Diencephalon (tissue), 2 donors: ENCODE measurements around a stretch of chr12.

DNA sequence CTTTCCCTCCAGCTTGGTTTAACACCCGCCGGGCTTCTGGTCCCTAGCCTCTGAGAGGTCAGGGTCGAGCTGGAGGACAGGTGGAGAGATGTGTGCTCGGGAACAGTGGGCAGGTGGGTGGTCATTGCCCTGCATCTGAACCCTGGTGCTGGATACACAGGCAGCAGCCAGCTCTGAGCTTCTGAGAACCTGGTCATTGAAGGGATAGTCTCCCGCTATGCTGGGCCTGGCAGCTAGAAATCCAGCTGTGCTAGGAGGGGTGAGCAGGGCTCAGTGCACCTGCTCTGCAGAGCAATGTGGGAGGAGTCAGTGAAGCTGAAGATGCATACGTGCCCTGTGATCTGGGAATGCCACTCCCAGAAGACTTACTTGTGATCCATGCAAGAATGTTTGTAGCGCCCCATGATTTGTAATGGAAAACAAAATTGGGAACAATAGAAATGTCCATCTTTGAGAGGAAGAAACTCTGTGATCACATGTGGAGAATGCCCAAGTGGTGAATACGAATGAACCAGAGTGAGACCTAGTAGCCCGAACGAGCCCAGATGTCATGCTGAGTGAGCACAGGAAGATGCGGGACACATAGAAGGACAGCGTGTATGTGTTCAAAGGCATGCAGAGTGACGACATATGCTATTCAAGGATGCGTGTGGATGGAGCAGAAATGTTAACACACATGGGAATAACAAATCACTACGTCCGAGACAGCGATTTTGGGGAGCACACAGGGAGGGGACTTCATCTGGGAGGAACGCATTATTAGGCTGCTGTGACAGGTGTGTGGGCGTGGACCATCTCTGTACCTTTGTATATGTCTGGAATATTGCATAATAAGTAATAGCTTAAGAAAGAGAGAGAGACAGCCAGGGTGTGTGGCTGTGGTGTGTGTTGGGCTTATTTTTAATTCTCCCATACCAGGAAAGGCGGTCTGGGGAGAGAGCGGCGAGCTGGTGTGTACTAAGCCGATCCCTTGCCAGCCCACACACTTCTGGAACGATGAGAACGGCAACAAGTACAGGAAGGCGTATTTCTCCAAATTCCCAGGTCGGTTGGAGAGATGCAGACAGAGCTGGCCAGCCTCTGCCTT is 57.4 kb upstream of the TMEM132B start:
- RAMPAGE, long total RNA = no peak

- RAMPAGE, long total RNA = no peak
These were observed 60.1 kb downstream of the TMEM132B start for GRCh38 chr12:125246051-125247002.

- RAMPAGE, long total RNA = no peak
These were observed 466.1 kb downstream of the TMEM132B start for GRCh38 chr12:125652389-125652625.

DNA sequence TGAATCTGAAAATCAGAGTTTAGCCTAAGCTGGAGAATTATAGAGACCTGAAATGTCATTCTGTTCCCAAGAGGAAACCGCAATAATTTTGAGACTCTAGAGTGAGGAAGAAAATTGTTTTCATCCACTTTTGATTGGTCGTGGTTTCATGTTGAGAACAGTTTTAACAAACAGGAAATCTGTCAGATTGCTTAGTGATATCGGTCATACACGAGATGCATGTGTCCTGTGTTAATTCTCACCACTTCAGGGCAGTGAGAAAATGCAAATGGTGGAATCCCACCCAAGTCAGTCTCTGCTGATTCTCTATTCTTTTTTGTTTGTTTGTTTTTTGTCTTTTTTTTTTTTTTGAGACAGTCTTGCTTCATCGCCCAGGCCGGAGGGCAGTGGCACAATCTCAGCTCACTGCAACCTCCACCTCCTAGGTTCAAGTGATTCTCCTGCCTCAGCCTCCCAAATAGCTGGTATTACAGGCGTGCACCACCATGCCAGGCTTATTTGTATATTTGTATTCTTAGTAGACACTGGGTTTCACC is 1498.4 kb upstream of the TMEM132C start:
- RAMPAGE, long total RNA = no peak

- RAMPAGE, long total RNA = no peak
These were observed 1206.7 kb upstream of the TMEM132C start for GRCh38 chr12:127059990-127061017.

- RAMPAGE, long total RNA = no peak
These were observed 1.5 kb upstream of the TMEM132C start for GRCh38 chr12:128265427-128265966.

GRCh38 chr12:128783113-128783729 is 40.5 kb downstream of the SLC15A4 start:
- RAMPAGE, long total RNA = no peak

DNA sequence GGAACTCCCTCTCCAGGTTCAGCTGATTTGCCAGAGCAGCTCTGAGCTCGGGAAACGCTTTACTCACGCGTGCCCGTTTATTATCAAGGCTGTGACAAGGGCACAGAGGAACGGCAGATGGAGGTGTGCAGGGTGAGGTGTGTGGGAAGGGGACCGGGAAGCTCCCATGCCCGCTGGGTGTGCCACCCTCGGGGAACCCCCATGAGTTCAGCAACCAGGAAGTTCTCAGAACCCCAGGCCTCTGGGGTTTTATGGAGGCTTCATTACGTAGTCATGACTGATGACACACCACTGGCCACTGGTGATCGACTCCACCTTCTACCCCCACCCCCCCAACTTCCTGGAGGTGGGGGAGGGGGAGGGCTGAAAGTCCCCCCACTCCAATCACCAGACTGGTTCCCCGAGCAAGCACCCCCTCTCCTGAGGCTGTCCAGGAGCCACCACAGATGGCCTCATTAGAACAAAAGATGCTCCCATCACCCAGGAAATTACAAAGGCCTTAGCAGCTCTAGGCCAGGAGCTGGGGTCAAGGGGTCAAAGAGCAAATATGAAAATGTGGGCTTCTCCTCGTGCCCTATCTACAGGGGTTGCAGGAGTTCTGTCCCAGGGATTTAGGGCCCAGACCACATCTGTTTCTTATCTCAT is 31.8 kb downstream of the SLC15A4 start:
- RAMPAGE, long total RNA = no peak

GRCh38 chr12:128795442-128796358 is 28.1 kb downstream of the SLC15A4 start:
- RAMPAGE, long total RNA = no peak

- RAMPAGE, long total RNA = no peak
These were observed 20.0 kb downstream of the SLC15A4 start for GRCh38 chr12:128803632-128804215.

GRCh38 chr12:128819778-128820630 is 3.8 kb downstream of the SLC15A4 start:
- RAMPAGE, long total RNA = no peak

GRCh38 chr12:128829596-128830409 is 6.0 kb upstream of the SLC15A4 start:
- RAMPAGE, long total RNA = no peak

- RAMPAGE, long total RNA = no peak
These were observed 8.1 kb downstream of the GLT1D1 start for GRCh38 chr12:128861320-128861777.

GRCh38 chr12:129821121-129821503 is 82.7 kb downstream of the TMEM132D start:
- RAMPAGE, long total RNA = no peak

DNA sequence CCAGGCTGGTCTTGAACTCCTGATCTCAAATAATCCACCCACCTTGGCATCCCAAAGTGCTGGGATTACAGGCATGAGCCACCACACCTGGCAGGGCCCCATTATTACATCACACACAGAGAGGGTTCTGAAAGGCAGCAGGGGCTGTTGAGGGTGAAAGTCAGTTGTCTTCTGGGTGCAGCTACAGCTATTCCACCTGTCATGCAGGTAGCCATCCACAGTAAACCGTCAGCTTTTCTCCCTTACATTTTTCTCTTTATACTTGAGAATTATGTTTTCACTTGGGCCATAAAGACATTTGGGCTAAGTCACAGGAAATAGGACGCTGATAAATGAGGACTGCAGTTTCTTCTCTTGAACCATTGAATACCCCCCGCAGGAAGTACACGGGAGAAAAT is 91.1 kb upstream of the FZD10 start:
- RAMPAGE, long total RNA = no peak

DNA sequence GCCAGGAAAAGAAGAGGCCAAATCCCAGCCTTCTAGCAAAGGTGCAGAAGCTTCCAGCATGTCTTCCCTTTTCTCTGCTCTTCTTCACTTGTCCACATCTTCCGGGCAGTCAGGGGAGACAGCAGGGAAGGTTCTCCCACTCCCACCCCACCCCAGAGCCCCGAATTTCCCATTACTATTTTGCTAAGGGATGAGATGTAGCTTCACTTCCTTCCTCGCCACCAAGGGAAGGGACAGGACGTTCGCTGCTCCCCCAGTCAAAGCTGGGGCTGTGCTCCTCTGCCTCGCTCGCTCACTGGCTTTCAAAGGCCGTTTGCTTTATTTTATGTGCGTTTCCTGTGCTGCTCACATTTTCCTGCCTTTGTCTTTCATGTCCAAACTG is 76.2 kb upstream of the FZD10 start:
- RAMPAGE, long total RNA = no peak

- RAMPAGE, long total RNA = no peak
These were observed 42.1 kb downstream of the STX2 start for GRCh38 chr12:130796862-130797361.

DNA sequence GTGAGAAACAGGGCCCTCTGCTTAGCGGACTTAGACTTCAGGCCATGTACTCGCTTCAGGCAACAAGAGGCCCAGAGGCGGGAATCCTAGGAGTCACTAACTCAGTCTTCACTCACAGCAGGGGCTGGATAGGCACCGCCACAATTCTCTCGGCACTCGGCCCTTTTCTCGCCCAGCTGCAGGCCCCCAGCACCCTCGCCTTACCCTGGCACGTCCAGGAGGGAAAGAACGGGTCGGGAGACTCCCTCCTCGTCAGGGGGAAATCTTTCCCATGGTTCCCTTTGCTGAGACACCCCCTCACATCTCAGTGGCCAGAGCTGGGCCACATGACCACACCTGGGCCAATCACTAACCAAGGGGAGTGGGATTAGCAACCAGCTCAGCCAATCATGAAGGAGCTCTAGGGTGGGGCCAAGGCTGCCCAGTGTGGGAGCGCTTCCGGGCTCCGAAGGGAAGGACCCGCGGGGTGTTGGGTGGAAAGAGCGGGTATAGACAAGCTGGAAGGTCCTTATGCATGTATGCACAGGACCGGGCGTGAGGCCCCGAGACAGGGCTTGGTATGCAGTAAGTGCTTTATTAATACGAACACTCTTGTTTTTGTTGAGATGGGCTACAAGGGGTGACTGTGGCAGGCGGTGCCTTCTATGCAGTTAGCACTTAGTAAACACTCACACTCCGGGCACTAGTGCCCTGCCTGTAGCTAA is 40.1 kb downstream of the ADGRD1 start:
- RAMPAGE, long total RNA = no peak

DNA sequence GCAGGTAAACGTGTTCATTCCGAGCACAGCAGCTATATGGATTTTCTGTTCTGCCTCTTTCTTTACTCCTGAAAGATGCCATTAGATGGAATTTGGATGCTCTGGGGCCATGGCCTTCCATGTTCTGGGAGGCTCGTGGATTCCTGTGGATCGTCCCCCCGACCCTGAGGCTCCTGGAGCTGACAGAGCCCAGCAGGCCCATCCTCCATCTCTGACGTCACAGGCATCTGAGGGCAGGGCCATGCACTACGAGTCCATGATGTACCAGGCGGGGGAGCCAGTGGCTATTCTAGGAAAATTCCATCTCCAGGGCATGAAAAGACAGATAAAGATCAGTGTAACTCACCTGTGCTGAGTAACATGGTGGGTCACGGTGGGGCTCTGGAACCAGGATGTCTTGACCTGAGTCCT is 115.2 kb downstream of the ADGRD1 start:
- RAMPAGE, long total RNA = no peak

DNA sequence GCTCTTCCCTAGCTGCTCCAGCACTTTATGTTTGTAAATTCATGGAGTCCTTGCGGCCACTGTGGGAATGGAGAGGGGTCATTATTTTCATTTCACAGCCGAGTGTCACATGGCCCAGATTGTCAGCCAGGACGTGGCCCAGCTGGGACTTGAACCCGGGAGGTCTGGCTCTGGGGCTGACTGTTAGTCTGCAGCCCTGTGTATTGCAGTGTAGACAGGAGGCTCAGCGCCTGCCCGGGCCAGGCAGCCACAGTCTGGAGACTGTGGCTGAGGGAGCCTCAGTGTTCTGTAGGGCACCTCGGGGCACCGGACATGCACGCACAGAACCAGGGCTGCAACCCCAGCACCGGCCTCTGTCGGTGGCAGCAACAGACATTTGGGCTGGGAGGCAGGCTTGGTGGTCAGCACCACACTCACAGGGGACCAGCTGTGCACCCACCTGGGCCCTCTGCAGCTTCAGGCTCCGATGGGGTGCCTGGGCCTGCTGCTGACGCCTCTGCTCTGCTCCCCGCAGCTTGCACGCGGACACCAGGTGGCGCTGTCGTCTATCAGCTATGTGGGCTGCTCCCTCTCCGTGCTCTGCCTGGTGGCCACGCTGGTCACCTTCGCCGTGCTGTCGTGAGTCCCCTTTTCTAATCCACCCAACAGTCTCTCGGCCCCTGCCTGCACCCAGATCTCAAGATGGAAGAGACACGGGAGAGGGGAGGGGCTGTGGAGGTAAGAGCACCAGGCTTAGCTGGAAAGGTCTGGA is 150.8 kb downstream of the ADGRD1 start:
- RAMPAGE, long total RNA = no peak